Frontal cortex (tissue), 2 donors: Measurements from ENCODE around the gene RPS14.

GRCh38 chr5:149453753-149454310 is 74.7 kb upstream of the IL17B start:
- RAMPAGE, long total RNA: no peak

GRCh38 chr5:149455666-149456482 is 76.8 kb upstream of the IL17B start:
- RAMPAGE, long total RNA: no peak

GRCh38 chr5:149471423-149472234 is 79.6 kb downstream of the CSNK1A1 start:
- RAMPAGE, long total RNA: no peak

DNA sequence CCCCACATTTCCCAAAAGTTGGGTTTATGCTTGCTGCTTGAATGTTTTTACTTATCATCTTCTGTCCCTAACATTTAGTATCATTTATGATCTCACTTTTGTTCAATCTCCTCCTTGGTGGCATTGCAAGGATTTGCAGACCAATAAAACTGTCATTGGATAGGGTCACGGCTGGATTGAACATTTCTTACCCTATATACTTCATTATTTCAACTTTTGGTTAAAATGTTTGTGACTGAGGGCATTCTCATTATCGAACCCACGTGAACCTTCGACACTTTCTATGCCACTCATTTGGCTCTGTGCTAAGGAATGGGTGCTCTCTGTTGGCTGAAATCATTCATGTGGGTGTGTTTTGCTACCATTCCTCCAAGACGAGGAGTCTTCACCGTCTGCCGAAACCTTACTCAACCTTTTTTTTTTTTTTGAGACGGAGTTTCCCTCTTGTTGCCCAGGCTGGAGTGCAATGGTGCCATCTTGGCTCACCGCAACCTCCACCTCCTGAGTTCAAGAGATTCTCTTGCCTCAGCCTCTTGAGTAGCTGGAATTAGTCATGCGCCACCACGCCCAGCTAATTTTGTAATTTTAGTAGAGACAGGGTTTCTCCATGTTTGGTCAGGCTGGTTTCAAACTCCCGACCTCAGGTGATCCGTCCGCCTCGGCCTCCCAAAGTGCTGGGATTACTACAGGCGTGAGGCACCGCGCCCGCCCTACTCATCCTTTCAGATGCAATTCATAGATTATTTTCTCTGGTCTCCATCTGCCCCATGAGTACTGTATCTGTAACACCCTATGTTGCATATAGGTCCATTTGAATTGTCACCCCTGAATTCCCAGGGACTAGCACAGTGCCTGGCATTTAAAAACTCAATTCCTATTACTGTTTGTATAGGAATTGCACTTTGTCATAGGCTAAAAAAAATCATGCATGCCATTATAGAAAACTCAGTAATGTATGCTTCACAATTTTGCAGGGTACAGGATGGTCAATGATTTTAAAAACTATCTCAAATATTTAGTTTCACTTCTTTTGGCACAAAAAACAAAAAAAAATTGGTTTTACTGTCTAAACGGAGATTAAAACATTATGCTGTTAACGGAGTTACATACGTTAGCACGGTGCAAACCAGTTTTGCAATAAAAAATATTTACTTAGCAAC is 62.3 kb downstream of the CSNK1A1 start:
- RAMPAGE, long total RNA: no peak

DNA sequence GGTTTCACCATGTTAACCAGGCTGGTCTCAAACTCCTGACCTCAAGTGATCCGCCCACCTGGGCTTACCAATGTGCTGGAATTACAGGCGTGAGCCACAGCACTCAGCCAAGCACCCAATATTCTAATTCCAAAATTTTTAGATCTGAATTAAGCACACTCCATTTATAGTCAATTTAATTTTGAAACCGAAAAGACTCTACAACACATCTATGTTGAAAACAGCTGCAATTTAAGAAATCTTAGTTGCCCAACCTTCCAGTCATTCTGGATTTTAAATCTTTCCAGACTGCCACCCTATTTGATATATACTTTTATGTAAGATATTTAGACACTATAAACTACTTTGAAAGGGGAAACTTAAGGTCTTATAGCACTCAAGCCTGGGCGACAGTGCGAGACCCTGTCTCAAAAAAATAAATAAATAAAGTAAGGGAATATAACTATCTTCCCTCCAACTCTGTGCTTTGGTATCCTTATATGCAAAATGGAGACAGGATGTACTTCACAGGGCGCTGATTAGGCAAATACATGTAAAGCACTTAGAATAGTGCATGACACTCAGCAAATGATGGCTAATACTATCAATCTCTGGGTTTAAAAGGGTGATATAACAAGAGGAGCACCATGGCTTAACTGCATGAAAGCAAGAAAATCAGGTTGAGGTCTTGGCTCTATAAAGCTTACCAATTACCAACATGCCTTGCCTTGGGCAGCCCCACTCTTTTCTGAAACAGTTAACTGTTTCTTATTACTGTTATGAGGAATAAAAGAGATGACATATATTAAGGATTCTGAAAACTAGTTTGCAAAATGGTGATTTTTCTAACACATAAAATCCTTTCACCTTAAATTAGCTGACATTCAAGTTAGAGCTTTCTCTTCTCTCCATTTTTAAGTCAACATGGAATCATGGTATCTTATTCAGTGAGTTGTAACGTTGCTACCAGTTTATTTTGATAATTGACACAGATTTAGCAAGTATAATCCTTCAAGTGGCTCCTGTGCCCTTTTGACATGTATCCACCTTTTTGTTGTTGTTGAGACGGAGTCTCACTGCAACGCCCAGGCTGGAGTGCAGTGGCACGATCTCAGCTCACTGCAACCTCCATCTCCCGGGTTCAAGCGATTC is 58.8 kb downstream of the CSNK1A1 start:
- RAMPAGE, long total RNA: no peak

GRCh38 chr5:149521787-149522463 is 29.3 kb downstream of the CSNK1A1 start:
- RAMPAGE, long total RNA: no peak

GRCh38 chr5:149543151-149543634 is 8.0 kb downstream of the CSNK1A1 start:
- RAMPAGE, long total RNA: no peak

DNA sequence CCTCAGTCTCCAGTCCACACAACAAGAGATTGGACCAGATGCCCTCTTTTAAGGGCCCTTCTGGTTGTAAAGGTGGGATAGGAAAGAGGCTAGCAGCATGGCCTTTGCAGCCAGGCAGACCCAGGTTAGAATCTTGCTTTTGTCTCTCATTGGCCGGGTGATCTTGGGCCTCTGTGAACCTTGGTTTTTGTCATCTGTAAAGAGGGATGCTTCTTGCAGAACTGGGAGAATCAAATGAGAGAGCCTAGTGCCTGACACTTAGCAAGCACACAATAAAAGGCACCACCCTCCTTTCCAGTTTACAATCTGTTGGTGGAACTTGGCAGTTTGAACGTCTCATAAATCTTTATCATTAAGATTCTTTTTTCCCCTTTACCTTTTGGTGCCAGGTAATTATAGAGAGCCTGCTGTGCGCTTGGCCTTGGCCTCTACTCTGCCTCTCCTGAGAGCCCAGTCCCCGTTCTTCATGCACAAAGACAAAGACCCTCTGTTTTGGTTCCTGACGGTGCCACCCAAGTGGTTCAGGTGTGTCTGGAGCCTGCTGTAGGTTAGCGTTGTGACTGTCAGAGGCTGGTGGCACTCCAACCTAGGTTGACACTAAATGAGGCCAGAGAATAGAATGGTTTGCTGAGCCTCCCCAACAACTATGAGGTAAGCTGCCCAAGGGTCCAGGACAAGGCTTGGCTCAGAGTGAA is 55.2 kb downstream of the PPARGC1B start:
- RAMPAGE, long total RNA: no peak

GRCh38 chr5:149820240-149820733 is 90.2 kb downstream of the PPARGC1B start:
- RAMPAGE, long total RNA: no peak

DNA sequence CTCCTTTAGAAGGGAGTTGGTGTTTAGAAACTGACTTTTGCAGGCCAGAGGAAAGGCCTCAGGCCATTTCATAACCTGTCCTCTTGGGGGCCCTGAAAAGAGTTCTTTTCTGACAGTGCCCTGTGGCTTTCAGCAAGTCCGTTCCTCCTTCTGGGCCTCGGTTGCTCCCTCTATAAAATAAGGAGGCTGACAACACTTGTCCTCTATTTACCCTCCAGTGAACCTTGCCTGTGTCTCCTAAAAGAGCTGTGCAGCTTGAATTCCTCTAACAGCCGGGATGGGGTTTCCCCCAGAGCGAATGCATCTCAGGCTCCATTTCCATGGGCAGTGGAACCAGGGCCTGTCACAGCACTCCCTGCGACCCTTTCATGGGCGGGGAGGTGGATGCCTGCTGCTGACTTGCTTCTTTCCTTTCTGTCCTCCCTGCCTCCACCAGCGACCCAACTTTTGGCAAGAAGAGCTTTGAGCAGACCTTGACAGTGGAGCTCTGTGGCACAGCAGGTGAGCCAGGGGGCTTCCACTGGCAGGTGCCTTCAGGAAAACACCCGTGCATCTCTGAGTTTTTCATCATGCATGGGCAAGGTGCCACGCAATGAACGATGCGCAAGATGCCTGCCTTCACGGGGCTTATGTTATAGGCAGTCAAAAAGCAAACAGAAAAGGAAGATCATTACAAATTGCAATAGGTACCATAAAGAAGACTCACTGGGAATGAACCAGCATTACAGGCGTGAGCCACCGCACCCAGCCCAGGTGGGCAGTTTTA is 104.9 kb downstream of the PPARGC1B start:
- RAMPAGE, long total RNA: no peak

GRCh38 chr5:150026498-150027343 is 26.2 kb downstream of the HMGXB3 start:
- RAMPAGE, long total RNA: no peak

- RAMPAGE, long total RNA: no peak
These were observed 28.1 kb upstream of the CSF1R start for GRCh38 chr5:150114388-150114917.

- RAMPAGE, long total RNA: no peak
These were observed 8.1 kb downstream of the PDGFRB start for GRCh38 chr5:150147283-150148288.

- RAMPAGE, long total RNA: no peak
These were observed 17.4 kb downstream of the TCOF1 start for GRCh38 chr5:150374884-150375405.

- RAMPAGE, long total RNA: no peak
These were observed 26.7 kb downstream of the CD74 start for GRCh38 chr5:150385973-150386461.

GRCh38 chr5:150400466-150401460 is 11.9 kb downstream of the CD74 start:
- RAMPAGE, long total RNA: no peak

GRCh38 chr5:150401649-150402307 is 10.9 kb downstream of the CD74 start:
- RAMPAGE, long total RNA: no peak

DNA sequence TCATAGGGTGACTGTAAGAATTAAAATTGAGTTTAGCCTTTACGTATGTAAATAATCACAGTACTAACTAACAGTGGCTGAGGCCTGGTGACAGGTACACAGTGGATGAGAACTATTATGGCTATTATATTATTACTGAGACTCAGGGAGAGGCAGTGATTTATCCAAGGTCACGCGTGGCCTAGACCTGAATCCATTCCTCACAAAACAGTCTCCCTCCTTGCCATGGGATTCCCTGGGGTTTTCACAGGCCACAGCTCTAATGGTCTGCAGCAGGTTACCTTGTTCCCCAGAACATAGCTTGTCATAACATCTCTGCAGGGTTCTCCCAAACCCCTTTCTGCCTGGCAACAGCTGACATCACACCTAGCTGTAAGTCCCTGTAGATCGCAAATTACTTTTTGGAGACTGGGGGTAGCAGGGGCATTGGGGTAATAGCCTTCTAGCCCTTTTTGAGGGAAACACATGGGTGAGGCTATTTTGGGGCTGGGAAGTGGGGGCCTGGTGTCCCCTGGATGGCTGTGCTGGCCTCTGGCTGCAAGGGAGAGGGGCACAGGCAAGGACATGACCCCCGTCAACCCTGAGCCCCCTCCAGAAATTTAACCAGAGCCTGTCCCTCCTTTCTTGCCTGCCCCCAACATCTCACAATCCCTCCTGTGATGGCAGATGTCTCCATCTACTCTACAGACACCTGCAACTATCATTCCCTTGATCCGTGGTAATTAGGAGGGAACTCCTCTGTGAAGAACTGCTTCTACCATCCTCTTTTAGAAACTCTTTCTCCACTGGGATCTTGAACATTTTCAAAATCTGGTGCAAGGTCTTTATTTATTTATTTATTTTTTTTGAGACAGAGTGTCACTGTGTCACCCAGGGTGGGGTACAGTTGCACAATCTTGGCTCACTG is 1.3 kb downstream of the CD74 start:
- RAMPAGE, long total RNA: no peak

- RAMPAGE, long total RNA: start-site peak on the minus strand at chr5:150449717-150449741, 17,164 and 2,289 reads in 2 replicates
These were observed at the start of gene RPS14 for GRCh38 chr5:150449597-150450382. RPS14 (minus strand) TSS chr5:150449739.

DNA sequence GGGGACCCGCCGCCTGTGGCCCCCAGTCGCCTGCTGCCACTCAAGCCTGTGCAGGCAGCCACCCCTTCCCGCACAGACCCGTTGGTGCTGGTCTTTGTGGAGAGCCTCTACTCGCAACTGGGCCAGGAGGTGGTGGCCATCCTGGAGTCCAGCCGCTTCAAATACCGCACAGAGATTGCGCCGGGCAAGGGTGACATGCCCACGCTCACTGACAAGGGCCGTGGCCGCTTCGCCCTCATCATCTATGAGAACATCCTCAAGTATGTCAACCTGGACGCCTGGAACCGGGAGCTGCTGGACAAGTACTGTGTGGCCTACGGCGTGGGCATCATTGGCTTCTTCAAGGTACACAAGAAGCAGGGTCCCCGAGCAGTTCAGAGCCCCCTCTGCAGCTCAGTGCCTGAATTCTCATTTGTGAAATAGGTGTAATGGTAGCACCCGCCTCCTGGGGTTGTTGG is 13.5 kb downstream of the NDST1 start:
- RAMPAGE, long total RNA: no peak